Neural cell (in vitro differentiated cells): Measurements from ENCODE around the genes TRIM38, H1-1, H3C2, H2AC4, H1-2, H2BC4, H3C4 and BTN1A1.

DNA sequence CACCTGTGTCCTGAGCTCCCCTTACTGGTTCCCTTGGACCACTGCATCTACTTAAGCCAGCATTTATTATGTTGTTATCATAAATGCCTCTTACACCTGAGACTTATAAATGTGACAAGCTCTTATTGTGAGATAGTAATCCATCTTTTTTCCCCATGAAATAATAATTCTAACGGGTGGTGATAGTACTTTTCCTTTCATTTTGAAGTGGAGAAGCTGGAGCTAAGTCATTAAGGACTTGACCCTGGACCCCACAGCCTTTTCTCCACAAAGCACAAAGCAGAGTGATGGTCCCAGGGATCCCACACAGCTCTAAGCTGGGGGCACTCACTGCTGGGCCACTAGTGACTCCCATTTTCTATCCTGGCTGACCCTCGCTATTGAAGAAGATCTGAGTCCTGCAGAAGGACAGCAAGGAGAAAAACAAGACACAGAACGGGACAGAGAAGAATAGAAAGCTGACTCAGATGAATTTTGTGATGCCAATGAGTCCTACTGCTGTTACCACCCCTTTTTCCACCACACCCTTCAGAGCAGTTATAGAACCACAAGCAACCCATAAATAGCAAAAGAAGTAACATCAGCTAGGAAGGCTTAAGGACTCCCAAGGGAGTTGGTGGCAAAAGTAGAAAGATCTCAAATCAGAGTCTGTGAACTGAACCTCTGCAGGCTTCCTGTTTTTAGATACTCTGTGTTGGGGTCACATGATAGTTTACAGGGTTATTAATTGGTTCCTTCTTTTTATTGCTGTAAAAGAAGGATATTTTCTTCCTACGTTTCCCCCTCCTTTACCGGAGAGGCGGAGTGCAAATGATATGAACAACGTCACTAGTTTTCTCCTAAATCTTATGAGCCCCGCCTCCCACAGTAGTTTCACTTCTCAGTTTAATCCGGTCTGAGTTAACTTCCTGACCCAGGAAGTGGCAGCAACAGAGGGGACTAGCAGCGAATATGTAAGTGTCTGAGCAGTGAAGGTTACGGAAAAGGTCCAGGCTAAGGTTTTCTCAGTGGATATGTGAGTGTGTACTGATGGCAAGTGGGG, at the start of gene TRIM38:
TRIM38 (plus strand) TSS at position 900 of the 1,042 bp plus-strand sequence.
- RAMPAGE, long total RNA, result no peak

DNA sequence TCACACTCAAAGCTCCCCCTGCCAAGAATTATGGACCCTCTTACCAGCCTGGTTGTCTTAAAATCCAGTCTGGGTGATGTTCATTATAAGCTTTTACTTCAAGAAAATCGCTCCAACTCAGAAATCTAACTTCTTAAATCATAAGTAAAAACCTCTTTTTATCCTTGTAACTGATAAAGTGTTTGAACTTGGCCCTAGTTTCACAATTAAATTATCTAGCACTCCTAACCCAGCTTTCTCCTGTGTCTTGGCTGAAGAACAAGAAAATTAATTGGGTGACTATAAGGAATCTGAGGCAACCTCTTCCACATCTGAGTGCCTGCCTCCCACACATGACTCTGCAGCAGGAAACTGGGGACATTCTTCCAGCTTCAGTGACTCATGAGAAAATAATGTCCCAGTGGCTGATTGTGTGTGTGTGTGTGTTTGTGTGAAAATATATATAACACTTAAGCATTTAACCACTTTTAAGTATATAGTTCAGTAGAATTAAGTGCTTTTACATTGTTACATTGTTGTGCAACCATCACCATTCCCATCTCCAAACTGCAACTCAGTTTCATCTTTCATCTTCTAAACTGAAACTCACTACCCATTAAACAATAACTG, 8.5 kb downstream of the TRIM38 start:
- RAMPAGE, long total RNA, result no peak

DNA sequence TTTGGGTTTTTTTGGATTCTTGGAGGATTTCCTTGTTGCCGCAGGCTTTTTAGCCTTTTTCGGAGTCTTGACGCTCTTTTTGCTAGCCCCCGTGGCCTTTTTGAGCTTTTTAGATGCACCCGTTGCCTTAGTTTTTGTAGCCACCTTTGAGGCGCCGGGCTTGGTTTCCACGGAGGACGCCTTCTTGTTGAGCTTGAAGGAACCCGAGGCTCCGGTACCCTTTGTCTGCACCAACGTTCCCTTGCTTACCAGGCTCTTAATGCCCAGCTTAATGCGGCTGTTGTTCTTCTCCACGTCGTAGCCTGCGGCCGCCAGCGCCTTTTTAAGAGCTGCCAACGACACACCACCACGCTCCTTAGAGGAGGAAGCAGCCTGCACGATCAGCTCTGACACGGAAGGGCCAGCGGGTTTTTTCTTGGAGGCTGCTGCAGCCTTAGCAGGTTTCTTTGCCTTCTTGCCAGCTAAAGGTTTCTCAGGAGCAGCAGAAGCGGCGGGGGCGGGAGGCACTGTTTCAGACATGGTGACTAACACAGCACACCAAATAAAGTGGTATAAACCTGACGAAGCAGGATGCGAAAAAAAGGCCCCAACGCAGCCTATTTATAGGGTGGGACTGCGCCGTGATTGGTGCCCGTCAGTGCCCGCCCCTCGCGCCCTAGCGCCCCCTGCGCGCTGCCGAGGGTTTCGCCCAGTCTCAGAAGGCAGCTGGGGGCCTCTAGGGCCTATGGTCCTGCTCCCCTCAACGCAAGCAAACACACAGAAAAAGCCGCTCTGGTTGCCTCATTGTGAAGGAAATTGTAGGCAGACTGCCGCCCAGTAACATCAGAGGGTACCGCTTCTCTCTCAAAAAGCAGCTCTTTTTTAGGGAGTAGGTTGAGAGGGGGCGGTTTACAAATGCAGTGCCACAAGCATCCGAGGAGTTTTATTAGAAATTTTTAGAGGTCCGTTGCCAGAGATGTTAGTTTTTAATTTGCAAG, at the start of gene H1-1:
H1-1 (minus strand) TSS at position 574 of the 977 bp plus-strand sequence.
- RAMPAGE, long total RNA, result no peak

DNA sequence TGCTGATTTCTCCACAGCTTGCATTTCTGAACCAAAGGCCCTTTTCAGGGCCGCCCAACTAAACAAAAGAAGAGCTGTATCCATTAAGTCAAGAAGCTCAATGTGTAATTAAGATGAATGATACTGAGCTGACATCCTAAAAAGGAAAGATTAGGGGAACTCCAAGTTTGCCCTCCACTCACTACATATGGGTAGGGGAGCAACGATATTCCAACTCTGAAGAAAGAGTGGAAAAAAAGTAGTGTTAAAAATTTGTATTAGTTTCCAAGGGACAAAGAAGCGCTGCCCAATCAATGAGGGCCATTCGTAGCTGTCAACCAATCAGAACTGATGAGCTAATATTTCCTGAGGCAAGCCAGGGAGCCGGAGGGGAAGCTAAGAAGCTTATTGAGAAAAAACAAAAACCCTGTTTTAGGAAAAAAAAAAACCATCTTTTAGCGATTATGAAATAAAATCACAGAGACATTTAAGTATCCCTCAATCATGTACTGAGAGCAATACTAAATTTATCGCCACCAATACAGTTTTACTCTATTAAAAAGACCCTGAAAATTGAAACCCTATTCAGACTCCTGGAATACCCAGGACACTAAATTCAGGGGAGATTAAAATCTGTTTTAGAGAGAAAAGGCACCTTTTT, 665 bp downstream of the H4C1 start:
- RAMPAGE, long total RNA, result no peak

DNA sequence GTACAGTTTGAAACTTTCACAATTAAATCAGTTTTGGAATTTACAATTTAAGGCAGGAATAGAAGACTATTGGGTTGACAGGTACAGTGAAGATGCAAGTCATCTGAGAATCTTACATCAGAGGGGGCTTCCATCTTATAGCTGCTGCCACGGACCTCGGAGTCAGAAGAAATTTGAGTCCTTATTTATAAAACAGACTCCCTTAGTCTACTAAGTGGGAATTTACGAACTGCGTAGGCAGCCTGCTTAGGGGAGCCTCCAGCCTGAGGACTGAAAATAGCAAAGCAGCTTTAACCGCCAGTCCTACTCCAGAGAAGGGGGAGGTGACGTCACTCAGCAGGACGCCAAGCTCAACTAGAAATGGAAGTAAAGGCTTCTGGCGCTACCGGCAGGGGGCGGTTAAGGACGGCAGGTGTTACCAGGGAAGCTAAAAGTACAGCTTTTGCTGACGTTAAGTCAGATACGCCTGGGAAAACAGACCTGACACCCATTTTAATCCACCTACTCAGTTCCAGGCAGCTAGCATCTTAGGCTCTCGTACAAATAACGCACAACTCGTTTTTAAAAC, 939 bp downstream of the H4C2 start:
- RAMPAGE, long total RNA, result no peak

GRCh38 chr6:26031146-26032162, at the start of gene H3C2:
Gene H3C2 (minus strand): TSS chr6:26032099.
- RAMPAGE, long total RNA, result start-site peak on the minus strand at chr6:26032093-26032102, 1,003 and 19 reads in 2 replicates

- RAMPAGE, long total RNA, result start-site peak on the minus strand at chr6:26033614-26033618, 81 and 134 reads in 2 replicates
Observed at GRCh38 chr6:26032977-26033670, at the start of gene H2AC4. Gene H2AC4 (minus strand): TSS chr6:26033618.

GRCh38 chr6:26056332-26056735, at the start of gene H1-2:
Gene H1-2 (minus strand): TSS chr6:26056470.
- RAMPAGE, long total RNA, result start-site peak on the minus strand at chr6:26056459-26056475, 1,490 and 1,509 reads in 2 replicates

GRCh38 chr6:26089303-26089580, 2.0 kb downstream of the HFE start:
- RAMPAGE, long total RNA, result no peak

DNA sequence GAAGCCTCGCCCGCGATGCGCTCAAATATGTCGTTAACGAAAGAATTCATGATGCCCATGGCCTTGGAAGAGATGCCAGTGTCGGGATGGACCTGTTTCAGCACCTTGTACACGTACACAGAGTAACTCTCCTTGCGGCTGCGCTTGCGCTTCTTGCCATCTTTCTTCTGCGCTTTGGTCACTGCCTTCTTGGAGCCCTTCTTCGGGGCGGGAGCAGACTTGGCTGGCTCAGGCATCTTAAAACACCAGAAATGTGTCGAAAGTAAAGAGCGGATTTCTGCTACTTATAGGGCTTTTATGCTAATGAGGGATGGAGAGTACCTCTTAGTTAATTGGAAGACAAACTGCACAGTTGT, at the start of gene H2BC4:
H2BC4 (minus strand) TSS at position 258 of the 356 bp plus-strand sequence.
- RAMPAGE, long total RNA, result start-site peak on the minus strand centred at position 188 of the sequence, 167 bp wide, 8,946 and 11,831 reads in 2 replicates

GRCh38 chr6:26130002-26130534, 6.1 kb downstream of the H2AC6 start:
- RAMPAGE, long total RNA, result no peak

DNA sequence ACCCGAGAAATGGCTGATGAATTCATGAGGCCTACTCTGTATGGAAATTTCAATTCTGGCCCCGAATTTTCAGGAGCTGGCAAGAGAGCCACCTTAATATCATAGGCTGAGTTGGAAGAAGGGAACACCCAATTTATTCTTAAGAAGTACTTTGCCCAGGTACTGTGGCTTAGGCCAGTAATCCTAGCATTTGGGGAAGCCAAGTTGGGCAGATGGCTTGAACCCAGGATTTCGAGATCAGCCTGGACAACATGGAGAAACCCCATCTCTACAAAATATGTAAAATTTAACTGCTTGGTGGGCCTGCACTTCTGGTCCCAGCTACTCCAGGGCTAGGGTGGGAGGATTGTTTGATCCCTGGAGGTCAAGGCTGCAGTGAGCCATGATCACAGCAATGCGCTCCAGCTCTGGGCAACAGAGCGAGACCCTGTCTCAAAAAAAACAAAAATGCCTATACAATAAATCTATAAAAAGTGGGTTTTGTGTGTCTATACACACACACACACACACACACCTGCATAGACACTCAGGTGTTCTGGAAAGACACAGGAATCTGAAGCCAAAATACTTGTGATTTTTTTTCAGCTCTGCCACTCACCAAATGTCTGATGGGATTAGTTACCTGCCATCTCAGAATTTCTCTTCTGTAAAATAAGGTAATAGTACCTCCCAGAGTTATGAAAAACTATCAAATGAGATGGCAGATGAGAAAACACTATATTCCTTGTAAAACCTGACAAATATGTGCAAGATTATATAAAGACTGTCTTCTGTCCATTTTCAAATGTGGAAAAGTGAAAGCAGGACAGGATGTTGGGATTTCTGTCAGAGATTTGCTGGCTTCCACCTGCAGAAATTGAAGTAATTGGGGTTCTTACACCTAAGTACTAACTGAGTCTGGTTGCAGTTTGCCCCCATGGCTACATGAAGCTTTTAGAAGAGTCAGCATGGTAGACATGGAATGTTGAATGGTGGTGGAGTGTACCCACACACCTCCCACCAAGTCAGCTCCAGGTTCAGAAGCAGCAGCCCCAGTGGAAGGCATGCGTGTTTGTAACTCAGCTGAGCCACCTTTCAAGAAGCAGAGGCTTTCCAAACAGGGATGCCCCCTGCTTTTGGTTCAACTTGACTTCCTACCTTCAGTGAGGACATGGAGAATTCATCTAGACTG, 15.8 kb downstream of the H2AC6 start:
- RAMPAGE, long total RNA, result no peak

- RAMPAGE, long total RNA, result no peak
Observed at GRCh38 chr6:26194841-26195753, 2.0 kb downstream of the H3C4 start.

DNA sequence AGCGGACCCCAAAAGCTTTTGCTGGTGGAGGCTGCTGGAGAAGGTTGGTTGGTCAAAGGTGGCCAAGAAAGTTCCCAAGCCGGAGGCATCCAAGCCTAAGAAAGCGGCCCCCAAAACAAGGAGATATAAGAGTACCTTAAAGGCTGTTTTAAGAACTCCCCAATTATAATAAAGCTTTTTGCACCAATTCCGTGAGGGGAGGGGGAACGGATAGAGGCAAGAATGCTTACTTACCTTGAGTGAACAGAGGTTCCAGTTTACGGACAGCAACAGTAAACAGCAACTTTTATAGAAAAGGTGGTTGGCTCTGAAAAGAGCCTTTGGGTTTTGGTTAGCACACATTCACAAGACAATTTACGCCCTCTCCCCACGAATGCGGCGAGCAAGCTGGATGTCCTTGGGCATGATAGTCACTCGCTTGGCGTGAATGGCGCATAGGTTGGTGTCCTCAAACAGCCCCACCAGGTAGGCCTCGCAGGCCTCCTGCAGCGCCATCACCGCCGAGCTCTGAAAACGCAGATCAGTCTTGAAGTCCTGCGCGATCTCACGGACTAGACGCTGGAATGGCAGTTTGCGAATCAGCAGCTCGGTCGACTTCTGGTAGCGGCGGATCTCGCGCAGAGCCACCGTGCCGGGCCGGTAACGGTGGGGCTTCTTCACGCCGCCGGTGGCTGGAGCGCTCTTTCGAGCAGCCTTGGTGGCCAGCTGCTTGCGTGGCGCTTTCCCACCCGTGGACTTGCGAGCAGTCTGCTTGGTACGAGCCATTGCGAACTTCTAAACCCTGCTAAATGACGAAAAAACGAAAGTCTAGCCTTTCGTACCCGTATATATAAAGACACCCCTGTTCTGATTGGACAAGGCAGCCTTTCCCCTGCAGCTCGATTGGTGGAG, at the start of gene H3C4:
H3C4 (minus strand) TSS at position 801 of the 891 bp plus-strand sequence.
- RAMPAGE, long total RNA, result start-site peak on the minus strand centred at position 802 of the sequence, 7 bp wide, 323 and 444 reads in 2 replicates

GRCh38 chr6:26198100-26198700, 893 bp downstream of the H2AC7 start:
- RAMPAGE, long total RNA, result no peak

- RAMPAGE, long total RNA, result no peak
Observed at GRCh38 chr6:26286154-26286770, 928 bp upstream of the H4C8 start.

- RAMPAGE, long total RNA, result no peak
Observed at GRCh38 chr6:26409150-26409992, 7.3 kb downstream of the BTN3A1 start.

- RAMPAGE, long total RNA, result no peak
Observed at GRCh38 chr6:26422819-26423515, 17.3 kb upstream of the BTN3A3 start.

- RAMPAGE, long total RNA, result no peak
Observed at GRCh38 chr6:26479037-26479398, 21.1 kb upstream of the BTN1A1 start.

- RAMPAGE, long total RNA, result no peak
Observed at GRCh38 chr6:26499958-26500379, at the start of gene BTN1A1. Gene BTN1A1 (plus strand): TSS chr6:26500303.